Mammary epithelial cell (primary cell): ENCODE measurements around a stretch of chr6.

GRCh38 chr6:158602894-158603127, 41.7 kb downstream of the DYNLT1 start:
- CAGE, long polyA plus RNA = no peak
- RRBS = no CpG with 5 or more reads among the region's 5 CpGs

DNA sequence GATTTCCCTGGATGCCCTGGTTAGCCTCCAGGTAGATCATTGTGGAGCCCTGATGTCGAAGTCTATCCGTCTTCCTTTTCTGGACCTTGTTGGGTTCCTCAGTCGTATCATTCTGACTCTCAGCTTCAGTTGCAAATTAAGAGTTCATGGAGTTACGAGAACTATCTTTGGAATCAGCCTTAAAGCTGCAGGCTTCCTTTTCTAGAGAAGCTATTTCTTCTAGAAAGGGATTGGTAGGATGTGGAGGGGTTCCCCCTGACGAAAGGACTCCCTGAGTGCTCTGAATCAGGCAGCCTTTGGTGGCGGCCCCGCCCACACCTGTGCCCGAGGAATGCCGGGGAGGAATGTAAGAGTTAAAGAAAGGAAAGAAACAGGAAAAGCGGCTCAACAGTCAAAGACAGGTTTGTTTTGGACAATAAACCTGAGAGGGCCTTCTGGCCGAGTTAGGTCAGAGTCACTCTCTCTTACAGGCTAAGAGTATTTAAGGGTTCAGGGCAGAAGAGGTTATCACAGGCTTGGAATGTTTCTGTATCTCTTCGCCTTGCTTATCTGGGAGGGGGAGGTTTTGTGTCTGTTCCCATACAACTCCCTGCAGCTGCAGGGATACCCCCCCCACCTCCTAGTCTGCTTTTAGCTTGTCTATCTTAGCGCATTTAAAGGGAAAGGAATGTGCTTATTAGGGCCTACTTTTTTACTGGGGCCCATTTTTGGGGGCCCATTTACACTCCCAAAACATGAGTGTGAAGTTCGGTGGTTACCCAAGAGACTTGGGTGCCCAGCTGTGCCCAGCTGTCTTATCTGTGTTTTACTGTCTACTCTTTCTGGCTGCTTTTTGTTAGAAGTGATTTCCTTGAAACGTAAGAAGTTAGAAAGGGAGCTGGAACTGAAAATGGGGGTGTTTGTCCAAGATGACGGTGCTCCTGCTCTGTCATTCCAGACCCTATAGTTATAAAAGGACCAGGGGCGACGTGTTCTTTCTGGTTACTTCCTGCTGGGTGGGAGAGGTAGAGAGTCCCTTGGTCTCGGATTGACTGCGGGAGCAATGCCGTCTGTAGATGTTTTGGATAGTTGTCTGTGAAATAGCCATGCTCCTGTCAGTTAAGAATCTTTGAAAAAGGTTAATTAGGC, 32.8 kb downstream of the DYNLT1 start:
- CAGE, long polyA plus RNA = no peak
- RRBS = no CpG with 5 or more reads among the region's 21 CpGs

- CAGE, long polyA plus RNA = no peak
- RRBS = no CpG with 5 or more reads among the region's 15 CpGs
Measured at GRCh38 chr6:158632989-158634108, 11.2 kb downstream of the DYNLT1 start.

DNA sequence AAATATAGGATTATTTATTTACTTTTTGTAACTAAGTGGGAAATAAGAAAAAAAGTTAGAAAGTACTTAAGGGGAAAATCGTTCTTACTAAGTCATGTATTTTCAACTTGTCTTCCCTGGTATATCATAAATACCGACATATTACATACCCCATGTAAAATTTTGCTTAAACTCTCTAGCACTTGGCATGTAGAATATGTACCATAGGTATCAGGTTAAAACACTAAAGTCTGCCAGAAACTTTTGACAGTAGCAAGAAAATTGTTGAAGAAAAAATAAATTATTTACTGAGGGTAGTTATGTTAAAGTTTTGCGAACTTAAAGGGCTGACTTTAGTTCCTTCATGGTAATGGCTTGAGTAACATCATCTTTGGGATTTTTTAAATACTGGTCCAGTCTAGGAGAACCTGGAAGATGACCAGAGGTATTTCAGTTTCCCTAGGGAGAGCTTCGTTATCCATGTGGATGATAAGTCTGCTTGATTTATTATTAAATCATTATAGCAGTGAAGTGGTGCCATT, 10.4 kb downstream of the DYNLT1 start:
- CAGE, long polyA plus RNA = no peak
- RRBS = no CpG with 5 or more reads among the region's 4 CpGs

- CAGE, long polyA plus RNA = no peak
- RRBS = no CpG with 5 or more reads among the region's 11 CpGs
Measured at GRCh38 chr6:158654350-158655066, 4.7 kb downstream of the SYTL3 start.

DNA sequence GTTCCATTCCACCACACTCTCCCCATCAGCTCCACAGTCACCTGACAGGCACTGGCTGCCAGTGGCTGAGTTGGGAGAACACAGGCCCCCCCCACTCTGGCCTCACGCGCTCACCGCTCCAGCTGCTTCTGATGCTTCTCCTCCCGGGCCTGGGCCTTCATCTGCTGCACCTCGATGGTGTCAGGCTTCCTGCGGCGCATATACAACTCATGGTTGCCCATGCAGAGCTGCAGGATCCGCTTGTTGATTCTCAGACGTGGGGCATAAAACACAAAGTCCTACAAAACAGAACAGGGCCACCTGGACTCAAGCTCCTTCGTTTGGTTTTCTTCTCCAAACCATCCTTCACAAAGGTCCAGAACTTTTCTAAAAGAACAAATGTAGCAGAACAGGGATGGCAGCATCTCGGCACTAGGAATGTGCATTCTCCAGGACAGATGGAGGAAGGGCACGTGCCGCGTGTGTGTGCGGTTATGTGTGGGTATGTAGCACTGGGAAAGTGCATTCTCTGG, 48.0 kb downstream of the EZR start:
- CAGE, long polyA plus RNA = no peak
- RRBS = no CpG with 5 or more reads among the region's 15 CpGs

- CAGE, long polyA plus RNA = no peak
- RRBS = no CpG with 5 or more reads among the region's 2 CpGs
Measured at GRCh38 chr6:158786433-158786755, 32.8 kb downstream of the EZR start.

GRCh38 chr6:158801362-158802292, 17.5 kb downstream of the EZR start:
- CAGE, long polyA plus RNA = no peak
- RRBS = no CpG with 5 or more reads among the region's 10 CpGs

- CAGE, long polyA plus RNA = no peak
- RRBS = no CpG with 5 or more reads among the region's 5 CpGs
Measured at GRCh38 chr6:159000379-159000628, 302 bp upstream of the RSPH3 start.

DNA sequence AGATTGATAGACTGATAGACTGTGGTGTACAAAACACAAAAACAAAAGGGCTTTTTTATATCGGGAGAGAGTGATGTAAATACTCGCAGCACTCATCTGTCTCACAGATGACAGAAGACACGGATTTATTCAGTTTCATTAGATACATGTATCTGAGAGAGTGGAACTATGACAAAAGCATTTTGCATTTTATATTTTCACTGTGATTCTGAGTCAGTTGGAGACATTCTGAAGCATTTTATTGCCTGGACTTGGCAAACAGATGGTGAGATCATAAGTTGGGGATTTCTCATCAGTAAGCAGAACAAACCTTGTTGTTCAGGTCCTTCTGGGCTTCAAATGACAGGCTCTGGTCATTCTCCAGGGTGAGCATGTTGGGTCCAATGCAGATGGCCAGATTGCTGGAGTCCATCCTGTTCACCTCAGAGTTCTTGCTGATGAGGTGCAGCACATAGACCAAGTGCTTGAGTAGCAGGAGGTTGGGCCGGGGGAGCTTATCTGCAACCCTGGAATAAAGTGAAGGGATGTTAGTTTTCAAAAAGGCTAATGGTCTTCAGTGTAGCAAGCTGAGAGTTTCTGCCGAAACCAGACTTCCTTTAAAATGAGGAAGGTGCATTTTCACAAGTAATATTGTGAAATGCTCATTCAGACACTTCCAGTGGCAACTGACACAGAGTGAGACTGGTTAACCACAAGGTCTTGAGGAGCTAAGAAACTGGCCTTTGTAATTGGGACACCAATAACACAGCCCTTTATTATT, 5.8 kb downstream of the TAGAP start:
- CAGE, long polyA plus RNA = no peak
- RRBS = no CpG with 5 or more reads among the region's 5 CpGs

- CAGE, long polyA plus RNA = no peak
- RRBS = no CpG with 5 or more reads among the region's 1 CpG
Measured at GRCh38 chr6:159043077-159043254, 1.8 kb downstream of the TAGAP start.

DNA sequence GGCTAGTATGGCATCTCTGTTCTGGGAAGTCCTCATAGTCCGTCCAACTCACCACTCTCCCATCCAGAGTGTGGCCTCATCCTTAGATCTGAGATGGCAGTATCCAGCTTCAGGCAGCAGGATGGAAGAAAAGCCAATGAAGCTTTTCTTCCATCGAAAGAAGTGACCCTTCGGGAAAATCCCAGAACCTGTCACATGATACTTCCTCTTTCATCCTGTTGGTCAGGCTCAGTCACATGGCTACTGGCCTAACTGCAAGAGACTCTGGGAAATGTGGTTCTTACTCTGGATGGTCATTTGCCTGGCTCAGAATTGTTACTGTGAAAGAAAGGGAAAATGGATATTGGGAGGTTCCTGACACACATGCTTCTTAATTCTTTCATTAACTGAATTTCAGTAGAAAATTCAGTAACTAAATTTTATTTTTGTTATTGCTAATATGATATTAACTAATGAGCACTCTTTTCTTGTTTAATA, 29.5 kb upstream of the TAGAP start:
- CAGE, long polyA plus RNA = no peak
- RRBS = no CpG with 5 or more reads among the region's 3 CpGs

DNA sequence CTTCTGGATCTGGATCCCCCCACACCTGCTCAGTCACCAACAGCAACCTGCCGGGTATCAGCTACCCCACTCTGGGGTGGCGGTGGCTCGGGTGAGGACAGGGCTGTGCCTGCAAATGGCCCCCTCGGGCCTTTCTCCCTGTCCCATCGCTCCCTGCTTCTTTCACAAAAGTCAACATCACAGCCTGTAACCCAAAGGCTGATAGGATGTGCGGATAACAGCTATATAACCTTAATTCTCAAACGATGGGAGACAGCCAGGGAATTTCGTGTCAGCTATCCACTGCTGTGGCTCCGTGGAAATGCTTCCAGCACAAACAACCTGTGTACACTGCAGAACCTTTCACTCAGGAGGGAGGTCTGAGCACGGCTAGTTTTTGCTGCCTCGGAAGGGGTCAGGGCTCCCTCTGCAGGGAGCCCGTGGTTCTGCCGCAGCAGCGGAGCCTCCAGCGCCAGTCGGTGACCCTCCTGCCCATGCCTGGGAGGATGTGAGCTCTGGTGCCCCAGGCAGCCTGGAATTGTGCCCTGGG, 59.2 kb upstream of the TAGAP start:
- CAGE, long polyA plus RNA = no peak
- RRBS = no CpG with 5 or more reads among the region's 16 CpGs

GRCh38 chr6:159126508-159127022, 42.6 kb upstream of the FNDC1 start:
- CAGE, long polyA plus RNA = no peak
- RRBS = no CpG with 5 or more reads among the region's 5 CpGs

DNA sequence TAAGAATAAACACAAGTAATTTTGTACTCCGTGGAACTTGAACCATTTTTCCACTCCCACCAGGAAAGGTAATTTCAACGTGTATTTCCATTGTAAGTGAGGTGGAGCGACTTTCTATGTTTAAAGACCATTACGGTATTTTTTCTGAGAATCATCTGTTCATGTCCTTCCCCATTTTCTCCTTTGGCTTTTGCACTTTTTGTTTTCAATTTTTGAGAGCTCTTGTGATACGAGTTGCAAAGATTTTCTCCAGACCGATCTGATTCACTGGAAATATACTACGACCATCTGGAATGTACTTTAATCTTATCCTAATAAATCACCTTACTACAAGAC, 1.2 kb upstream of the WTAP start:
- CAGE, long polyA plus RNA = no peak
- RRBS = no CpG with 5 or more reads among the region's 7 CpGs

- CAGE, long polyA plus RNA = no peak
- RRBS = under 1% methylated on average over 17 of the region's 90 CpGs
Measured at GRCh38 chr6:159726452-159727480, 540 bp upstream of the WTAP start.

DNA sequence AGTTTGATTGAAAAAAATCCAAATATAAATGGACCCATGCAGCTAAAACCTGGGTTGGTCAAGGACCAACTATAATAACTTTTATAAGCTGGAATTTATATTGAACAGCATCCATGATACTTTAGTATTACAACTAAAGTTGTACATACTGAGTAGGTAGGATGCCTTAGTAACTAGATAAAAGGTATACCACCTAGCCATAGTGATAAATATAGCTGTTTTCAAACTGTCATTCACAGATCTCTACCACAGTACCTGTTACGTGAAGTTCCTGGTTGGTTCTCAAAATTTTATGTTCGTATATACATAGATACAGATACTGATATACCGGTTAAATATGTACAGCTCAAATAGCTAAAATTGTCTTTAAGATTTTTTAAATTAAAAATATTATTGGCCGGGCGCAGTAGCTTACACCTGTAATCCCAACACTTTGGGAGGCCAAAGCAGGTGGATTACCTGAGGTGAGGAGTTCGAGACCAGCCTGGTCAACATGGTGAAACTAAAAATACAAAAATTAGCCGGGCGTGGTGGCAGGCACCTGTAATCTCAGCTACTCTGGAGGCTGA, 4.9 kb downstream of the WTAP start:
- CAGE, long polyA plus RNA = no peak
- RRBS = 100% methylated on average over 1 of the region's 8 CpGs

DNA sequence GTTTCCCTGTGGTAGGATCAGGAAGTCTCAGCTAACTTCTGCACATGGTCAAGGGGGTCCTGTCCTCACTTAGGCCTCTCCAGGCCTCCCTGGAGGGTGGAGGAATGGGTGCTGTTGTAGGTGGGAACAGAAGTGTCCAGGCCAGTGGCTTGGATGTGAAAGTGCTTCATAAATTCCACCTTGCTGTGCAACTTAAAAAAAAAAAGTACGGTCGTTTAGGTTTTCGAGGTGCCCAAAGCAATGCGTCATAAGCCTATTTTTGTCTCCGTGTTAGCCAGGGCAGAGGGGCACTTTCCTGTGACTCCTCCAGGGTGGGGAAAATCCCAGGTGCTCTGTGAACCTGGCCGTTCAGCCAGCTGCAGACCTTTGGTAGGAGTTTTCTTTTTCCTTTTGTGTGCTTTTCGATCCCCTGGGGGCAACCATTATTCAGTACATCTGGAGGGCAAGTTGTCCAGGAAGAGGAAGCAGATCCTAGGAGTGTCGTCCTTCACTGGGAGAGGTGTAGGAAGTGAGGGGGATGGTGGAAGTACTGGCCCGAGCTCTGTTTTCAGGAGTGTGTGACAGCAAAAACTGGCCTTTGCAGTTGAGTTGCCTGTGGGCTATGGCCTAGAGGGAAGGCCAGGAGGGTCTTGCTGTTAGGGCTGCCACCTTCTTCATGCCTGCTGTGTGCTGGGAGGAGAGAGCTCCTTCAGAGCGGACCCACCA, 9.7 kb downstream of the IGF2R start:
- CAGE, long polyA plus RNA = no peak
- RRBS = no CpG with 5 or more reads among the region's 10 CpGs

- CAGE, long polyA plus RNA = no peak
- RRBS = no CpG with 5 or more reads among the region's 4 CpGs
Measured at GRCh38 chr6:159980300-159980671, 11.4 kb downstream of the IGF2R start.

GRCh38 chr6:160068137-160068794, 53.3 kb upstream of the SLC22A1 start:
- CAGE, long polyA plus RNA = no peak
- RRBS = no CpG with 5 or more reads among the region's 14 CpGs